Choroid plexus epithelial cell (primary cell): ENCODE results near the gene SLCO3A1.

DNA sequence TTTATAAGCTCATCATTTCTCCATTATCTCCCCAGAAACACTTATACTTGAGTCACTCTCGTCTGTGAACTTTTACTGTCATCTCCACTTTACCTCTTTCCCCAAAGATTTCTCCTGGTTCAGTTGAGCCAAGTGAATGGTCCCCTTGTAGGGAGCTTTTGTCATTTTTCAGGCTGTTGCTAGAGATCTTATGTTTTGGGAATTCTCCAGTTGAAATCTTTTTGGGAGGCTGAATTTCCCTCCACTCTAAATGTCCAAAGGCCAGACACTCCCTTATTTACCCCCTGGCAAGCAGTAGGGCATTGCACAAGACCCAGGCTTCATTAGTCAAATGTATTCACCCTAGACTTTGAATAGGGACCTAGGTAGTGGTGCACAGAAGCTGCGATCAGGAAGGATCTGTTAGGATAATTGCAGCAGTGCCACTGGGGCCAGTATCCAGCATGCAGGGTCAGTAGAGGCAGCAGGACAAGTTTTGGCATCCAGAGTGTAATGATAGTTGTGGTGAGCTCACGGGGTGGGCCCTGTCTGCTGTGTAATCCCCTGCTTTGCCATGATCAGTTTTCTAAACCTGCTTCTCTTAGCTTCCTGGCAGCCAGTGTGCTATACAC lies 356.5 kb upstream of the SLCO3A1 start:
- RRBS = no CpG with 5 or more reads among the region's 3 CpGs

GRCh38 chr15:91801974-91802743 lies 51.3 kb upstream of the SLCO3A1 start:
- RRBS = no CpG with 5 or more reads among the region's 12 CpGs

- RRBS = 2% methylated on average over 75 of the region's 122 CpGs
These were observed at the start of gene SLCO3A1 for GRCh38 chr15:91853167-91854097. SLCO3A1 (plus strand) TSS chr15:91853708.

GRCh38 chr15:91864498-91865251 lies 11.2 kb downstream of the SLCO3A1 start:
- RRBS = no CpG with 5 or more reads among the region's 10 CpGs

DNA sequence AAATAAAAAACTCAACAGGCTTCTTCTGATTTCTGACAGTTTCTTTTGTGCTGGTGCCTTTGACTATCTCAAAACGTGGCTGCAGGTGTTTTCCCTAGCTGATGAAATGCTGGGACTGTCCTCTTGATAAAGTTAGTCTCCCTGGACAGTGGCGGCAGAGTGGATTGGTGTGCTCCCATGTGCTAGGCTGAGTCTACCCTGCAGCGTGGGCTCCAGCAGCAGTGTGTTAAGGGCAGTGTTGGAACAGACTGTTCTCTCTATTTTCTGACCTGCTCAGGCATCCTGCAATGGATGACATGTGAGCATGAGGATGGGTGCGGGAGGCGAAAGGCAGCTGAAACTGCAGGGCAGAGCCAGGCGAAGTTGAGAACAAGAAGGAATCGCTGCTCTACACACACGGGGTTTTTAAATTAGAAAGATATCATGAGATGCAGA lies 44.0 kb downstream of the SLCO3A1 start:
- RRBS = no CpG with 5 or more reads among the region's 8 CpGs

GRCh38 chr15:91915655-91916884 lies 62.6 kb downstream of the SLCO3A1 start:
- RRBS = no CpG with 5 or more reads among the region's 68 CpGs

GRCh38 chr15:92029880-92030222 lies 176.3 kb downstream of the SLCO3A1 start:
- RRBS = no CpG with 5 or more reads among the region's 9 CpGs

- RRBS = no CpG with 5 or more reads among the region's 9 CpGs
These were observed 209.0 kb downstream of the SLCO3A1 start for GRCh38 chr15:92062347-92063022.

- RRBS = no CpG with 5 or more reads among the region's 10 CpGs
These were observed 269.4 kb upstream of the ST8SIA2 start for GRCh38 chr15:92123864-92125009.

- RRBS = no CpG with 5 or more reads among the region's 3 CpGs
These were observed 232.6 kb upstream of the ST8SIA2 start for GRCh38 chr15:92161091-92161497.

DNA sequence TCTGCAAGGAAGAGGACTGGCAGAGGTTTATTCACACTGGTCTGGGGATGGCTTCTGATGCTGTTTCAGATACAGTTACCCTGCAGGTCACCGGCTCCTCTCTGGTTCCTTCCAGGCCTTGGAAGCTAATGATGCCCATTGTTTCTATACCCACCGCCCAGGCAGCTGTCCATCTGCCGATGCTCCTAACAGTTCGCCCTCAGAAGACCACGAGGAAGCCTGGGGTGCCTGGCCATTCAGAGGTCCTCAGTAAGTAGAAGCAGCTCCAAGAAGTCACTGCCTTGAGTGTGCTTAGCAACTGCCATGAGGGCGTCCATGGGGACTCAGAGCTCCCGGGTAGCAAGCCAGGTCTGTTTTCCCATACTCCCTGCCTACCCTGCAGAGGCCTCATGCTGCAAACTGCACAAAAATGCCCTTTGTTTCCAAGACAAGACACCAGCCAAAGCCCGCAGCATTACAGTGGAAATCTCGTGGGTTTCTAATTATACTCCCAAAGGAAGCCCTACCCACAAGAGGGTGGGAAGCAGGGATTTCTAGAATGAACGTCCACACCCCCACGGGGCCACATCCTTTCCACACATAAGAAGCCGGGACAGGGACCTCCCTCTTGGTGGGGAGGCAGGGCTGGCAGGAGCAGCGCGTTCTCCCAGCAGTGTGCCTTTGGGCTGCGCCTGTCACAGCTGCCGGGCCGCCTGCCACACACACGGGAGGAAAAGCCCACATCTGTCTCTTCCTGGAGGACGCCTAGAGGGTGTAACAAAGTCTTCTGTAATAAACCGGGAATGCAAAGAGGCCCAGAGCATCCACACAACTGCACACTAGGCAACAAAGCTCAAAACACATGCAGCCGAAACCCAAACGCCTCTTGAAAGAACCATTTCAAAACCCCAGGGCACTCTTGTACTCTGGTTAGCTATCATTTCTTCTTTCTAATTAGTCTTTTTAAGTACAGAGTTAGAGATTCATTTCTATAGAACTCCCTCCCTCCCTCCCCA lies 31.1 kb downstream of the FAM174B start:
- RRBS = 11% methylated on average over 6 of the region's 22 CpGs

- RRBS = no CpG with 5 or more reads among the region's 41 CpGs
These were observed 78.4 kb upstream of the FAM174B start for GRCh38 chr15:92733618-92734690.

GRCh38 chr15:92810449-92811057 lies 89.6 kb upstream of the CHD2 start:
- RRBS = no CpG with 5 or more reads among the region's 8 CpGs

DNA sequence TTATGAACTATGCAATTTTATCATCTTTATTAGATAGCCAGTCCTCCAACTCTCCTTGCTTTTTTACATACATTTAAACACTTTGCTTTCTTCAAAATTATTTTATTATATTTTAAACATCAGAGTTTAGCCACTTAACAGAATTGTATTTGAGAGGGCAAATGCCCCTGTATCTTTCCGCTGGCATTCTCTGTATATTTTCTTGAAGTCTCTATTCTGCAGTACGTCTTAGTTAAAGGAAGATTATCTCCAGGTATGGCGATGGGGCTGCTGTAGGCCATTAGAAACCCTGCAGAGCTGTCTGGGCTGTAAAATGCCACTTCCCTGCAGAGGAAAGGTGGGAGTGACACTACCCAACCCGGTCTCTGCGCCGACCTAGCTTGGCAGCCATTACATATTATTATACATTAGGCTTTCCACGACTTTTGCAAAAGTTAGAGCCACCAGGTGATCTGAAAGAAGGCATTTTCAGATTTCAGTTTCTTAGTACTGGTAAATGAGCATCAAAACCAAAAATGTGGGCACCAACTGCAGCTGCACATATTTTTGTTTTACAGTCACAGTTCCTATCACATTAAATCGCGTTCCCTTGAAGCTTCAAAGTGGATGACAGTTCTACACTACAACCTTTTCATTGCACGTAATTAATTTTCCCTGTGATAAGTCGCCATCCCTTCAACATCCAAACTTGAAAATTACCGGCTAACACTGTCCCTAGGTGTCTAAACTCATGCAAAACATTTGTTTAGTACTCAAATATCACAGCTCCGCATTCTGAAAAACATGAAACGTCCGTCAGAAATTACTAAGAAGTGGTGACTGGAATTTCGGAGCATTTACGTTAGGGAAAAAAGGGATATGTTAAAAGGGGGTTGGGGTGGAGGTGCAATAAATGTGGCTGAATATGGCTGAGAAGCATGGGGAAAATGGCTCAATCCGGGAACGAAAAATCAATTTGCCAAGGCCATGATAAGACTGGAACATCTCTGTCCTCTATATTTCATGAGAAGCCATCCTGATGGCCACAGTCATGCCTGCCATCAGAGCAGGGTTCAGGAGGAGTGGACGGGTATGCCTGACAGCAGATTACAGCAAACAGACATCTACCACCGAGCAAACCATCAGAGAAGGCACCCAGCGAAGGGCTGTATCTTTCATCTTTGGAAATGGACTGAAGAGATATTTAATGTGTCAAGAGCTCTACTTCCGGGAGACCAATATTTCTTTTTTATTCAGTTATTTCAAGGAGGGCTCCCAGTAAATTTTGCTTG lies 81.3 kb upstream of the CHD2 start:
- RRBS = no CpG with 5 or more reads among the region's 23 CpGs

GRCh38 chr15:92881023-92881726 lies 18.9 kb upstream of the CHD2 start:
- RRBS = 8% methylated on average over 1 of the region's 8 CpGs

DNA sequence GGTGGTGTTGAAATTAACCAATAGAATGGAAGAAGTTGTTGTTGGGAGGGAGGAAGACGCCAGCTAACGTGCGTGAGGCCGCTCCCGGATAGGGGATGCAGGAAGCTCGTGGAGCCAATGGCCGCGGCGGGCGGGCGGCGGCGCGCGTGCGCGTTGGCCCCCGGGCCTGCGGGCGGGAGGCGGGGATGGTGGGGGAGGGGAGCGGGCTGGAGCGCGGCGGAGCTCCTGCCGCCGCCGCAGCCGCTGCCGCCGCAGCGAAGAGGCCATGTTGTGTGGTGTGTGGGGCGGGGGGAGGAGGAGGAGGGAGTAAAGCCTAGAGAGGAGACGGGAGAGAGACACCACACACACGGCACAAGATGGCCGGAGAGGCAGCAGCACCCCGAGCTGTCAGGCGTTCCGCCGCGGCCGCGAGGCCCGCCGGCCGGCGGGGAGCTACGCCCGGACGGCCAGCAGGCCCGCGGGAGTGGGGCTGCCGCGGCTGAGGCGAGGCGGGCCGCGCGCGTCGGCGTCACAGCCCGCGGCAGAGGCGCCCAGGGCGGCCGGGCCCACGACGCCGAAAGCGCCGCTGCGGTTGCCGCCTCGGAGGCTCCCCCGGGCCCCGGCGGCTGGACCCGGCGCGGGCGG lies 17.5 kb upstream of the CHD2 start:
- RRBS = 2% methylated on average over 42 of the region's 82 CpGs

DNA sequence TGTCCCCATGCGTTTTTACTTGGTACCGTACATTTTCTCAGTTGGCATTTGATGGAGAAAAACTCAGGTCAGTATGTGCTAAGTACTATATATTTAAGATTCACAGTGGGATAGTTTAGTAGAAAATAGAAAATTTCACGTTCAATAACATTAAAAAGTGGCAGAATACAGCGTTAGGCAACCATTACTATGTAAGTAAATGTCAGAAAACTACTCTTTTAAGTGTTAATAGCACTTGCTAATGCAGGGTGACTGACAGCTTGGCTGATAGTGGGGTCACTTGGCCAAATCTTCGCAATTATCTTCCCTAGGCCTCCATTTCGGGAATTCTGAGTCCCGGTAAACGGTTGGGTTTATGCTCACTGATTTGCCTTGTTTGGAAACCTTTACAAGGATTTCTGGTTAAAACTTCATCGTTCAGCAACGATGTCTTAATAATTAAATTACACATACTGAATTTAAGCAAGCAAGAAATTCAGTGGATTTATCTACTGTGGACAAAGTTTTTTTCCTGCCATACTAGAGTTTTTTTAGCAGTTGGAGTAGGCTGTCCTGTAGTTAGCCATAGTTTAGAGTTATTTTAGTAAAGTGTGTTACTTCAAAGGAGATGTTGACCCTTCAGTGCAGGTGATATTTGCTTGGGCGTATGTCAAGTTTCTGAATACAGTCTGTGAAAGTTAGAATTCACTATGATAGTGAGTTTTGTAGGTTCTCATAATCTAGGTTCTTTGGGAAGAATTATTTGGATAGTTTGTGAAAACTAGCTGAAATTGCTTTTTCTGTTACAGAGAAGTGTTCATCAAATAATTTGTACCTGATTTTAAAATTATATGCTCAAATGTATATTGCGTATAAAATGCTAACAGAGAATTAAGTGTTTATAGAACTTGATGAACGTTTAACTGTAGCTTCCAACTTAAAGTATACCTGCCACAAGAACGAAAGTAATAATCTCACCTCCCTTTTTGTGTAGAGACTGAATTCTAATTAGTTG lies 5.1 kb downstream of the CHD2 start:
- RRBS = no CpG with 5 or more reads among the region's 14 CpGs

DNA sequence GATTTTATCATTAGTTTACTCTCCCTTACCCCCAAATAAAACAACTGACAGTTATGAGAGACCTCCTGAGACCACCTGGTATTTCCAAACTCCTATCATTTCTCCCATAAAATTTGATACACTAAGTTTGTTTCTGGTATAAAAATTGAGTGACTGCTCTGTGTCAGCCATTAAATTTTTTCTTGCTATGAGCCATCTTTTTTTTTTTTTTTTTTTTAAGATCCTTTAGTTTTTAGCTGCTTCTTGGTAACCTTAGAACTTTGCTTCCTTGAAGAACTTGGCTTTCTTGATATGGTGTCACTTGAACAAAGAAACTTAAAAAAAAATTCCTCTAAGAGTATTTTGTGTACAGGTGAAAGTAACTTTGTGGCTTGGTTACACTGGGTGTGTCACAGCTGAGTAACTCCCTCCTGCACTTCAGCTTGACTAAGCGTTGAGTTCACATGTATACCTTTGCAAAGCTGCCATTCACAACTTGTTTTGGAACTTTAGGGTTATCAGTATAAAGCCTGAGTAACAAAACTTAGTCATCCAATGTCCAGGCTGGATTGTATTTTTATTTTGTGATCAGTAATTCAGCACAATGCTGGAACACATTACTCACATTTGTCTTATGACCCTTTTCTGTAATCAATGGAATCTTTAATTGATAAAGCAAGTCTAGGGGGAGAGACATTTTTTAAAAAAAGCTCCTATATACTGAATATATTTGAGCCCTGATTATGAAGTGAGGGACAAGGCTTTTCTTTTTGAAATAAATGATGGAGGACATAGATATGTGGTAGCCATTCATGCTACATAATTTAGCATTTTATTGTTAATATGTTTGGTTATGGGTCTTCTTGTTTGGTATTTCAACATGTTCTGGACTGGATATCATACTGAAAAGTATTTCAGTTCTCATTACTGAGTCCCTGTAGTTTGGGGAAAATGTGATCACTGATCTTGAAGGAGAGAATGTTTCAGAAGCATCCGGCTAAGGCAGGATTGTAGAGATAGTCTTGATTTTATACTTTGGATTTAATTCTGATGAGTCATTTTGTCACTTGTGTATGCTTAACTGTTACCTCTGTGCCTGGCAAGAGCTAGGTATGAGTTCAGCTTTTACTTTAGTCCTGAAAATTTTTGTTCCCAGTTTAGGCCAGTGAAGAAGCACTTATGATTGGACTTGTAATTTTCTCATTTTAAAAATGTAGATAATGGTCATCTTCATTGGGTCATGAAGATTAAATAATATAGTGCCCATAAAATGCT lies 6.8 kb downstream of the CHD2 start:
- RRBS = no CpG with 5 or more reads among the region's 2 CpGs

- RRBS = no CpG with 5 or more reads among the region's 11 CpGs
These were observed 9.0 kb downstream of the CHD2 start for GRCh38 chr15:92908900-92909846.